ENCODE measurements around the genes OR7C2 and WIZ.

GRCh38 chr19:14731878-14732224 lies 42.0 kb downstream of the ZNF333 start:
- PRO-cap, result no peak

GRCh38 chr19:14784734-14785060 lies 6.3 kb upstream of the ADGRE2 start:
- PRO-cap, result no peak

DNA sequence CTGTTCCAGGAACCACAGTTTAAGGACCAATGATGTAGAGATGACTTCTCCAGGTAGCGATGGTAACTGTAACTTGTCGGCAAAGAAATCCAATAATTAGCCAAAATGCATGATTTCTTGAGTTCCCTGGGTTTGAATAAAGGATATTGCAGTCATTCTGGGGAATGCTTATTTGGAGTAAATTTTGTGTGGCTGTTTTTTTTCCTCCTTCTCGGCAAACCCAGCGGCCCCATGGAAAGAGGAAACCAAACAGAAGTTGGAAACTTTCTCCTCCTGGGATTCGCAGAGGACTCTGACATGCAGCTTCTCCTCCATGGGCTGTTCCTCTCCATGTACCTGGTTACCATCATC lies at the start of gene OR7C2:
TSS of gene OR7C2 (plus strand) at position 232 of the 351 bp plus-strand sequence.
- PRO-cap, result no peak

DNA sequence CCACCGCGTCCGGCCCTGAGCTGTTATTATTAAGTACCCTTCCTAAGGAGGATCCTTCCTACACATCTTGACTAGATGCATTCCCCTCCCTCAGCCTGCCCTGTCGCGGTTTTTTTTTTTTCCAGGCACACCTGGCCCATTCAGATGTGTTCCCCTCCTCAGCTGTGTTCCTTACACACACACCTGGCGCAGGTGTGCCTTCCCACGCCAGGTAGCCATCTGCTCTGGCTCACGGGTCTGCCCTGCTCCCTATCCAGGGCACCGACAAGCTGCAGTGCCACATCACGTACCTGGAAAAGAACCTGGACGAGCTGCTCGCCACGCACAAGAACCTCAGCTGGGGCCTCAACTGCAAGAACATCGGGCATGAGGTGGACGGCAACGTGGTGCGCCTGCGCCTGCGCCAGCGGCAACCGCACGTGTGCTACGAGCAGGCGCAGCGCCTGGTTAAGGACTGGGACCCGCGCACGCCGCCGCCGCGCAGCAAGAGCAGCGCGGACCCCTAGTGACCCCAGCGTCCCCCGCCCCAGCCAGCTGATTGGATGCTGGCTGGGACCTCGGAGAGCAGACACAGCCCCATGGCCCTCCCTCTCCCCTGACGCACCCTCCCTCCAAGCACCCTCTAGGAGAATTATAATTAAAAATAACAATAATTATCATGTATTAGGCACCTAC lies 12.2 kb downstream of the CCDC105 start:
- PRO-cap, result no peak

- PRO-cap, result no peak
Measured at GRCh38 chr19:15199366-15200602, 1.0 kb downstream of the NOTCH3 start.

- PRO-cap, result no peak
Measured at GRCh38 chr19:15239400-15240143, 7.3 kb upstream of the EPHX3 start.

DNA sequence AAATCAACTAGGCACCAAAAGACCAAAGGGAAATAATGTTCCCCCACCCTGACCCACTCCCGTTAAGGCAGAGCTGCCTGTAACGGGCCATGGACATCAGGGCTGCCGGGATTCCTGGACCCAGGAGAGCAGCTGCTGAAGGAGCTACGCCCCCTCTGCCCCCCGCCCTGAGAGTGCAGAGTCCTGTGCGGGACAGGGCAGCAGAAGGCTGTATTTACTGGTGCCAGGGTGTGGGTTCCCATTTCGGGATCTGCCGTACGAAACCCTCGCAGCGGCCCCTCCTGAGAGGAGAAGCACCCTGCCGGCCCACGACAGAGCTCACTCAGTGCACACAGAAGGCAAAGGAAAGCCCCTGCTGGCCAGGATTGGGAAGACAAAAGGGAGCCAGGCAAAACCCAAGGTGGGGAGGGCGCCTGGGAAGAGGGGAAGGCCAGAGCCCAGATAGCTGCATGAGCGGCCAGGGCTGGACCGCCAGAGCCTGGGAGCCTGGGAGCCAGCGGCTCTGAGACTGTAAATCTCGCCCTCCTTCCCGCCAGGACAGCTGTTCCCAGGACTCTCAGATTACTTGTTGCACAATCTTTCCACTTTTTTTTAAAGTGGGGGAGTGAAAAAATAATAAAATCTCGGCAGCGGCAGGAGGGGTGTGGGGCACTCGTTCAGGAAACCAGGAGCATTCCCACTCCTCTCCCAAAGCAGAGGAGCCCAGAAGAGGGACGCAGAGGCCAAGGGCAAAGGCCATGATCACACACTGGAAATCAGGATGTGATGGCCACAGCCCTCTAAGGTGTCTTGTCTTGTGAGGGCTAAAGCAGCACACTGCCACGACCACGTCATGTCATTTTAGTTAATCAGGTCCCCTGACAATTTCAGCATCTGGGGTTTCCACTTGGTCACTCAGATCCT lies 19.5 kb upstream of the EPHX3 start:
- PRO-cap, result no peak

- PRO-cap, result no peak
Measured at GRCh38 chr19:15272729-15273355, 40.6 kb upstream of the EPHX3 start.

GRCh38 chr19:15281300-15281858 lies 49.1 kb upstream of the EPHX3 start:
- PRO-cap, result no peak

DNA sequence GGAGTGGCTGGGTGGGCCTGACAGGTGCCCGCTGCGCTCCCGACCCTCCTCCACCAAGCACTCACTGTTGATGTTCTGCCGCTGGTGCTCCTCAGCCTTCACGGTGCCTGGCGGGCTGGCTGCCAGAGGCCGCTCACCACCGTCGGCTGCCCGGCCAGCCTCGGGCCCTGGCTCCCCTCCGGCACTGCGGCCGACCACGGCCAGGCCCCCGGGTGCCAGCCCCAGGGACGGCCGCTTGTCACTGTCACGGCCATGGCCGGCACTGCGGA lies 5.7 kb upstream of the AKAP8L start:
- PRO-cap, result no peak

- PRO-cap, result unidirectional peak, minus-strand start at chr19:15449943
Measured at GRCh38 chr19:15449418-15450425, at the start of gene WIZ. TSS of gene WIZ (minus strand) at chr19:15449956.

DNA sequence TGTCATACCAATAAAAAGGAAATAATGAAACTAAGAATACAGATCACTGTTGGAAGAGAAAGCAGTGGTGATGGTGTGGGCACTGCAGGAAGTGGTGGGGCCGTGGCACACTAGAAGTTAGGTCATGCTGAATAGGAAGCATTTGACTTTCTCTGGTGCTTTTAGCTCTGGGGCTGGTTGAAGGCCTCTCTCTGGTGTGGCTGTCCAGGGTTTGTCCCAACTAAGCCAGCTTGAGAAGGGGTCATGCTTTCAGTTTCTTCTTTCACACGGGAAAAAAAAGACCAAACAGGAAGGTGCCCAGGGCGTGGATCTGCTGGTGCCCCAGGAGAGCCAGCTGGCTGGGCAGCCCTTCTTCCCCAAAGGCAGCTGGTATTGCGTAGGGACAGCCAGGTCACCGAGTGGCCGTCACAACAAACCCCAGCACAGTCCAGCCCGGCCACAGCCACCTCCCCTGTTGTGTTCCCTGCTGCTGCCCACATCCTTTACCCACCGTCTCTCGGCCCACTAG lies 6.5 kb downstream of the CYP4F22 start:
- PRO-cap, result no peak

DNA sequence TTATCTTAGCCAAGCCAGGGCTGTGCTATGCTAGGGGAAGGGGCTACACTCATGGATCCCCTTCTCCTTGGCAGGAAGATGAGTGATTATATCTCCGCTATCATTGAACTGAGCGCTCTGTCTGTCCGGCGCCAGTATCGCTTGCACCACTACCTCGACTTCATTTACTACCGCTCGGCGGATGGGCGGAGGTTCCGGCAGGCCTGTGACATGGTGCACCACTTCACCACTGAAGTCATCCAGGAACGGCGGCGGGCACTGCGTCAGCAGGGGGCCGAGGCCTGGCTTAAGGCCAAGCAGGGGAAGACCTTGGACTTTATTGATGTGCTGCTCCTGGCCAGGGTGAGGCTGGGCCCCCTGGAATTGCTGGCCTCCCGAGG lies 32.0 kb downstream of the CYP4F22 start:
- PRO-cap, result no peak

DNA sequence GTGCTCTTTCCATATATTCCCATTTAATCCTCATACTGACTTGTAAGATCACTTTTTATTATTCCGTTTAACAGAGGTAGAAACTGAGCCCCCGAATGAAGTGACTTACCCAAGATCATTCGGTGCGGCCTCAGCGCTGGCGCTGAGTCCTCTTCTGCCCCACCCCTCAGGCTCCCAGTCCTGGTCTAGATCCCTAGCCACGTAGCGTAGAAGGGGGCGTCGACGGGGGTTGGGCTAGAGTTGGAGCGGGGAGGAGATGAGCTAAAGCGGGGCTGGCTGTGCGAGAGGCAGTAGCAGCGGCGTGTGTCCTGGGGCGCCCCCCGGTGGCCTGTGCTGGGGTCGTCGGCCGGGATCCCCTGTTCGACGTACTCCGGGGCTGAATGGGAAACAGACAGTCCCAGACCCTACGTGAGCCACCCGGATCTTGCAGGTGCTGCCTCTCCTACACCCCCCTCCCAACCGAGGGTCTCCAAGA lies 47.4 kb downstream of the CYP4F22 start:
- PRO-cap, result no peak

- PRO-cap, result no peak
Measured at GRCh38 chr19:15760198-15760517, 22.4 kb downstream of the OR10H3 start.

- PRO-cap, result no peak
Measured at GRCh38 chr19:15828089-15828625, 12.7 kb upstream of the OR10H1 start.

GRCh38 chr19:15829348-15829917 lies 14.0 kb upstream of the OR10H1 start:
- PRO-cap, result no peak

GRCh38 chr19:15862404-15862683 lies 35.5 kb downstream of the CYP4F2 start:
- PRO-cap, result no peak

- PRO-cap, result no peak
Measured at GRCh38 chr19:16069609-16070186, 6.6 kb upstream of the TPM4 start.

DNA sequence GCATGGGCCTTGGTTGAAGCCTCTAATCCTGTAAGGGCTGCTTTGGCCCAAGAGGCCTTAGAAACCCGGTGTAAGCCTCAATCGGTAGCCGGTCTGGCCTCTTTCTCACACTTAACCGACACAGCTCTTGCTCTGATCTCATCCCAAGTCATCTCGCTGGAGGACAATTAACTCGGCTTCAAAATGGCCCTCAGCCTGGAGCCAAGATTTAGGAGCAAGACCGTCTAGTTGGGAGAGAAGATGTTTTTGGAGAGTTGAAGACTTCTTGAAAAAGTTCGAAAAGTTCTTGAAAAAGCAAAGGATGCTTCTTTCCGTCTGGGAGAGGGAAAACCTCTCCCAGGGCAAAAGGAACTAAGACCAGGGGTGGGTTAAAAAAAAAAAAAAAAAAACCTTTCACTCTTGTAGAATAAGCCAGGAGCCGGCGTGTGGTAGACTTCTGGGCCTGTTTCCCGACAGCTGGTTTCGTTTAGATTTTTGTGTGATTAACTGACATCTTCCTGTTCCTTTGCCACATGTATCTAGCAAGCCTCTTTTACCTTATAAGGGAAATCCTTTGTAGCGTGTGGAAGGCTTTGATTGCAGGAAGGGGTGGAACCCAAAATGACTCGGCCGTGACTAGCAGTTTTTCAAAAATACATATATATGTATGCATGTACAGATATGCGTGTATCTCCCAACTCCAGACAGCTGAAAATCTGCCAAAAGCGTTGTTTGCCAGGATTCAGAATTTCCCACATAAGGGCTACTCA lies 2.3 kb downstream of the TPM4 start:
- PRO-cap, result bidirectional peak, plus-strand start at position 554 of the sequence, minus-strand start at position 464 of the sequence

All from ureter (tissue), 1 donor.